Measurements from ENCODE around the genes APOD and MUC20.

- CAGE, long polyA plus RNA: no peak
- RRBS: no CpG with 5 or more reads among the region's 5 CpGs
Measured at GRCh38 chr3:194658505-194659170, 13.4 kb downstream of the LSG1 start.

DNA sequence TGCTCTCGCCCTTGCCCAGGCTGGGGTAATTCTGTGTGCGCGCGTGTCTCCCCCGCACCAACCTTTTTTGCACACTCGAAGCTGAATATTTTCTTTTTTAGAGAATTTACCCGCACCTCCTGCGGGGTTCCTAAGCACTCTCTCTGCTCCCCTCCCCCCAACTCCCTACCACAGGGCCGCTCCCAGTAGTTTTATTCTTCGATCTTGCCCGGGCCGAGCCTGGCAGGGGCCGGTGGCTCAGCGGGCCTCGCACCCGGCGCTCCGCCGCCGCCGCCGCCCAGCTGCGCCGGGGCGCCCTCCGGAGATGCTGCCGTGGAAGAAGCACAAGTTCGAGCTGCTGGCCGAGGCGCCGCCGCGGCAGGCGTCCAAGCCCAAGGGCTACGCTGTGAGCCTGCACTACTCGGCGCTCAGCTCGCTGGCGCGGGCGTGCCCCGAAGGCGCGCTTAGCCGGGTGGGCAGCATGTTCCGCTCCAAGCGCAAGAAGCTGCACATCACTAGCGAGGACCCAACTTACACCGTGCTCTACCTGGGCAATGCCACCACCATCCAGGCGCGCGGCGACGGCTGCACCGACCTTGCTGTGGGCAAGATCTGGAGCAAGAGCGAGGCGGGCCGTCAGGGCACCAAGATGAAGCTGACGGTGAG is 962 bp downstream of the FAM43A start:
- CAGE, long polyA plus RNA: no peak
- RRBS: no CpG with 5 or more reads among the region's 59 CpGs

DNA sequence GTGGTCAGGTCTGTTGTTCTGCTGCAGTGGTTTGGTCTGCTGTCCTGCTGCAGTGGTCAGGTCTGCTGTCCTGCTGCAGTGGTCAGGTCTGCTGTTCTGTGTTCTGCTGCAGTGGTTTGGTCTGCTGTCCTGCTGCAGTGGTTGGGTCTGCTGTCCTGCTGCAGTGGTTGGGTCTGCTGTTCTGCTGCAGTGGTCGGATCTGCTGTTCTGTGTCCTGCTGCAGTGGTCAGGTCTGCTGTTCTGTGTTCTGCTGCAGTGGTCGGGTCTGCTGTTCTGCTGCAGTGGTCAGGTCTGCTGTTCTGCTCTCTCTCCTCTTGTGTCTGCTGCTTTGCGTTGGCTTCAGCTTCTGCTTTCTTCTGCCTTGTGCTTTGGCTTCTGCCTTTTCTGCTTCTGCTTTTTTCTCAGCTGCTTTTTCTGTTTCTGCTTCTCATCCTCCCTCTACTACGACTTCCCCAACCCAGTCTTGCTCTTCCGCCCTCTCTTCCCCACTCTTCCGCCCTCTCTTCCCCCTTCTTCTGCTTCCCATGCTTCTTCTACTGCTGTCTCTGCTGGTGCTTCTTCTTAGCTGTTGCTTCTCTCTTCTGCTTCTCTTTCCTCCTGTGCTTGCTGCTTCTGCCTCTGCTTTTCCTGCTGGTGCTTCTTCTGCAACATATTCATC is 50.7 kb downstream of the FAM43A start:
- CAGE, long polyA plus RNA: no peak
- RRBS: no CpG with 5 or more reads among the region's 6 CpGs

DNA sequence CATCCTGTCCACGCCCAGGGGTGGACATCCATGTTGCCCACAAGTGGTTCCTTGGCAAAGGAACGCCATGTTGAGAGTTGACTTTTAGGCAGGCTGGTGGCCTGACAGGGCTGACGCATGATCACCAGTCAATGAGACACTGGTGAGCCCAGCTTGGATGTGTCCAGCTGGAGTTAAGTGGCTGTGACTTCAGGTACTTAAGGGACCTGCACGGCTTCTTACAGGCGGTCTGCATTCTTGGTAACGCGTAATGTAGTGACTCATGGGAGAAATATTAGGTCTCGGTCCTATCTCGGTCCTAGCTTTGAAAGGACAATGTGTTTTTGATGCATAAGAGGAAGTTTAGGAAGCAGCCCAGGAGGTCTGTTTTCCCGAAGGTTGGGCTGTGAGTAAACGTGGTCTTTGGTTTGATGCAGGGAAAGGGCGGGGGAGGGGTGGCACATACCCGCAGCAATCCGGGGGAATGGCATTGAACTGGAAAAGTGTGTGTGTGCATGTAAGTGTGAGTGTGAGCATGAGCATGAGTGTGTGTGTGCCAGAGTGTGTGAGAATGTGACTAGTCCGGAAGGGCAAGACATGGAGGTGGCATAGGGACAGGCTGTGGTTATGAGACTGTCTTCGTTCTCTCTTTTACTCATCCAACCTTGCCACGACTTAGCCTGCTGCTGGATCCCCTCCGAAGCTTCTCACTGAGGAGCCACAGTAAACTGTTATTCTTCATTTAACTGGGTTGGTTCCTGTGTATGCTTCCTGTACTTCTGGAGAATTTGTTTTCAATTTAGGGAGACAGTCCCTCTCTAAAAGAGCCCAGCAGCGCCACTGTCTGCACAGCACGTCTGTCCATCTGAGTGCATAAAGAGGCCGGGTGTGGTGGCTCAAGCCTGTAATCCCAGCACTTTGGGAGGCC is 55.4 kb downstream of the FAM43A start:
- CAGE, long polyA plus RNA: no peak
- RRBS: 46% methylated on average over 2 of the region's 21 CpGs

DNA sequence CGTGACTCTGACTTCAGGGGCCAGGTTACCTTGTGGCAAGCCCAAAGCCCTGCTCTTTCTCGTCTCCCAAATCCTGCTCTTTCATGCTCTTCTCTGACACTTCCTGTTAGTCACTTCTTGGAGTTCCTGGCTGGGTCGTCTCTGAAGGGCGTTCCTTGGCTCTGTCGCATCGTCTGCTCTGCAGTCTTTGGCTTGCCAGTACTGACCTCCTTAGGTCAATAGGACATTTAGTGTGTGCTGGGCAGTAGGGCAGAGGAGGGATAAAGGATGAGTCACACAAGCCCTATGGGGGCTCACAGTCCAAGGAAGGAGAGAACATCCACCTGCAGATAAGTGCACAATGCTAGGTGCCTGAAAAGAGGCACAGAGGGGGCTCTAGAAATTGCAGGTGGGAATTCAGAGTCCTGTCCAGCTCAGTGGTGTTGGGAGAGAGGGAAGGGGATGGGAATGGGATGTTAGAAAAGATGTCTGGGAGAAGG is 87.6 kb downstream of the FAM43A start:
- CAGE, long polyA plus RNA: no peak
- RRBS: no CpG with 5 or more reads among the region's 6 CpGs

DNA sequence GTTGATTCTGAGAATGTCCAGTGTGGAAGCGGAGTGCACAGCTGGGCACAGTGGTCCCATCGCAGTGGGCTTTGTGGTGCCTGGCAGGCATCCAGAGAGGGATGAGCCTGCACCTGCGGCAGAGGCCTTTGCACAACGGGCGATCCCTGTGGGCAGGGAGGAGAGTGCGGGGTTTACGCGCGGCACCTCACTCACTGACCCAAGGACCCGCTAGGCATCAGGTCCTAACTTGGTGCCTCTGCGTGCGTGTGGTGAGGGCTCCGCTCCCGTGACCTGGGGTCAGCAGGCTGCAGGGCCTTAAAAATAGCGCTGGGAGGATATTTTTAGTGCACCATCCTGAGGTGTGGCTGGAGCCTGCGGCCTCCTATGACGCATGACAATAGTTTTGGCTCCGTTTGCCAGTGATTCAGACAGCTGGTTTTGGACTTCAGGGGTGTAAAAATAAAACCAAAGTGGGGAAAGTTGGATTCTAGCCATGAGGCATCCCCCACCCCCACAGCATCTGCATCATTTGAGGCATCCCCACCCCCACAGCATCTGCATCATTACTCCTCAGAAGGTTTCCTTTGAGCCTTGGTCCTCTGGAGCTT is 139.0 kb downstream of the FAM43A start:
- CAGE, long polyA plus RNA: no peak
- RRBS: no CpG with 5 or more reads among the region's 18 CpGs

DNA sequence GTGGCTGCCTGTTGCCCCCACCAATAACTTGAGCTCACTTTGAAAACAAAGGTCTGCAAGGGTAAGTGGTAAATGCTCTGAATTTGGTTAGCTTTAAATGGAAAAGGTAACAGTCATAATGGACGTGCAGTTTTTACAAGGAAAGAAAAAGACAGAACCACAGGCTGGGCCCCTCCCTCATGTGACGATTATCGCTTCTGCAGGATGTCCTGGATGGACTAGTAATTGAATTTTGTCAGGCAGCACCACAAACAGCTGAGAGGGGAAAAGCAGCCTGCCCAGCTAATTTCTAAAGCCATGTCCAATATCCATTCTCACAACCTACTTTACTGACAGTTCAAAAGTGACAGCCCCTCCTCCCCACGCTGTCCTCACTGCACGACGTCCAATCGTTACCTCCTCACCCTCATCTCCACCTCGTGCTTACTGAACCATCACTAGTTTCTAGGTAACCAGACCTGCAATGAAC is 27.3 kb downstream of the XXYLT1 start:
- CAGE, long polyA plus RNA: no peak
- RRBS: no CpG with 5 or more reads among the region's 8 CpGs

GRCh38 chr3:195368403-195368686 is 74.5 kb downstream of the ACAP2 start:
- CAGE, long polyA plus RNA: no peak
- RRBS: no CpG with 5 or more reads among the region's 2 CpGs

DNA sequence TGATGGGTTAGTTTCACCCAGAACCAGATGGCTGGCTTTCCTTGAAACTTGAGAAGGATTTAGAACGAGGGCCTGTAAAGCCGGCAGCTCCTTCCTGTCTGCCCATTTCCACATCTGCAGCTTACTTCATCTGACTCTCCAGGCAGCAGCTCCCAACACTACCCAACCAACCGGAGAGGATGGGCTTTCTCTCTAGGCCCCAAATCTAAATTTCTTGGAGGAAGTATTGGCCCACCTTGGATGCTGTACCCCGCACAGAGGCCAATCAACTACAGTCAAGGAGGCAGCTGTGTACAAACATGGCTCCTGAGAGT is 7.8 kb upstream of the ACAP2 start:
- CAGE, long polyA plus RNA: no peak
- RRBS: 16% methylated on average over 2 of the region's 4 CpGs

DNA sequence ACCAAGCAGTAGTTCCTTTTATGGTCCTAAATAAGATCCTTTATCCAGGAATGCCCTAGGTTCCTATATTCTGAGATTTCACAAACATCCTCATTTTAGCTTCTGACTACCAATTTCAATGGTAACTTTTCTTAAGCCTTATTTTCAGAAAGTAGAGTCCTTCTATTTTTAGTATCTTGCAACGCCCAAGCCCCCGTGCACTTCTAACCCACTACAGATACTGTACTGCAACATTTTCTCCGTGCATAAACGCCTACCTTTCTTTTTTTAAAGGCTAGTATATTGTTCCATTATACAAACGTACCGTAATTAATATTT is 1.3 kb downstream of the PPP1R2 start:
- CAGE, long polyA plus RNA: no peak
- RRBS: no CpG with 5 or more reads among the region's 6 CpGs

DNA sequence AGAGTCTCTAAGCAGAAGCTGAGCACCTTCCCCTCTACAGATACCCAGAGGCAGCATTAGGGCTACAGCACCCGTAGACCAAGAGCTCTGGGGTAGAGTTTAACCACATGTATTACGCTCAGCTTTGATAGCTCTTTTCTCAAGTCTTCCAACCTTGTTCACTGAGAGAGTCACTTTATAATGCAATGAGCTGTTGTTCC is 20.2 kb downstream of the APOD start:
- CAGE, long polyA plus RNA: no peak
- RRBS: no CpG with 5 or more reads among the region's 2 CpGs

DNA sequence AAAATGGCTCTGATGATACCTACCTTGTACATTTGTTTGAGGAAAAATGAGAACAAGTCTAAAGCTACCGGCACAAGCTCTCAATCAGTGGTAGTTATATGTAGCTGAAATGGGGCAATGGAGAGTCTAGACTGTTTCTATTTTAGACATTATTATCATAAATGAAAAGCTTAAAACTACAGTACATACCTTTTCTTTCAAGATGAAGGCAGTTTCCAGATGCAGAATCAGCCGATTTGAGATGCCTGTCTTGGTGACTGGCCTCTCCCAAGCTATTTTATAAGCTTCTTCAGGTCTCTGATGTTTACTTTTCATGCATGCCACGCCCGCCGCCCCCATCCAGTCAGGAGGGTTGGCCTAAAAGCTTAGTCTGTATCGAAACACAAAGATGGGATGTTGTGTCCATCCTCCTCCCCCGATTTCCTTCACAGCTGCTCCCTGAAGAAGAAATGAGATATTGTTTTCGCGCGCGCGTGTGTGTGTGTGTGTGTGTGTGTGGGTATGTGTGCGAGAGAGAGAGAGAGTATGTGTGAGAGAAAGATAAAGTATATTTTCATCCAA is at the start of gene APOD:
Gene APOD, minus strand, starts transcription at position 252 of the 561 bp plus-strand sequence.
- CAGE, long polyA plus RNA: no peak
- RRBS: no CpG with 5 or more reads among the region's 13 CpGs

- CAGE, long polyA plus RNA: no peak
- RRBS: no CpG with 5 or more reads among the region's 16 CpGs
Measured at GRCh38 chr3:195693483-195694461, 27.0 kb upstream of the MUC20 start.

DNA sequence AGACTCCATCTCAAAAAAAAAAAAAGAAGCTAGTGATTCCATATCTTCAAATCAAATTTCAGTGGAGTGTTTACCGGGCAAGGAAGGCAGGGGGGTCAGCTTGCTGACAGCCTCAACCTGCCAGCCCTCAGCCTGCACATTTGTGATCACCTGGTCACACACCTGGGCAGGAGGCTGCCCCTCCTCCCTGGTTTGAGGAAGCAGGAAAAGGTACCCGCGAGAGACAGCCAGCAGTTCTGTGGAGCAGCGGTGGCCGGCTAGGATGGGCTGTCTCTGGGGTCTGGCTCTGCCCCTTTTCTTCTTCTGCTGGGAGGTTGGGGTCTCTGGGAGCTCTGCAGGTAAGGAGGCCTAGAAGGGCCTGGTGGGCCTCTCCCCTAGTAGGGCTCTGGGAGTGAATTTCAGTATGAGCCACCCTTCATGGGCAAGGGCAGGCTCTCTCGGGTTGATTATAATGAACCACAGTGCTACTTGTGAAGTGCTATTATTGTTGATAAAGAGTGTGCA is at the start of gene MUC20:
Gene MUC20, plus strand, starts transcription at position 233 of the 504 bp plus-strand sequence.
- CAGE, long polyA plus RNA: no peak
- RRBS: no CpG with 5 or more reads among the region's 6 CpGs

DNA sequence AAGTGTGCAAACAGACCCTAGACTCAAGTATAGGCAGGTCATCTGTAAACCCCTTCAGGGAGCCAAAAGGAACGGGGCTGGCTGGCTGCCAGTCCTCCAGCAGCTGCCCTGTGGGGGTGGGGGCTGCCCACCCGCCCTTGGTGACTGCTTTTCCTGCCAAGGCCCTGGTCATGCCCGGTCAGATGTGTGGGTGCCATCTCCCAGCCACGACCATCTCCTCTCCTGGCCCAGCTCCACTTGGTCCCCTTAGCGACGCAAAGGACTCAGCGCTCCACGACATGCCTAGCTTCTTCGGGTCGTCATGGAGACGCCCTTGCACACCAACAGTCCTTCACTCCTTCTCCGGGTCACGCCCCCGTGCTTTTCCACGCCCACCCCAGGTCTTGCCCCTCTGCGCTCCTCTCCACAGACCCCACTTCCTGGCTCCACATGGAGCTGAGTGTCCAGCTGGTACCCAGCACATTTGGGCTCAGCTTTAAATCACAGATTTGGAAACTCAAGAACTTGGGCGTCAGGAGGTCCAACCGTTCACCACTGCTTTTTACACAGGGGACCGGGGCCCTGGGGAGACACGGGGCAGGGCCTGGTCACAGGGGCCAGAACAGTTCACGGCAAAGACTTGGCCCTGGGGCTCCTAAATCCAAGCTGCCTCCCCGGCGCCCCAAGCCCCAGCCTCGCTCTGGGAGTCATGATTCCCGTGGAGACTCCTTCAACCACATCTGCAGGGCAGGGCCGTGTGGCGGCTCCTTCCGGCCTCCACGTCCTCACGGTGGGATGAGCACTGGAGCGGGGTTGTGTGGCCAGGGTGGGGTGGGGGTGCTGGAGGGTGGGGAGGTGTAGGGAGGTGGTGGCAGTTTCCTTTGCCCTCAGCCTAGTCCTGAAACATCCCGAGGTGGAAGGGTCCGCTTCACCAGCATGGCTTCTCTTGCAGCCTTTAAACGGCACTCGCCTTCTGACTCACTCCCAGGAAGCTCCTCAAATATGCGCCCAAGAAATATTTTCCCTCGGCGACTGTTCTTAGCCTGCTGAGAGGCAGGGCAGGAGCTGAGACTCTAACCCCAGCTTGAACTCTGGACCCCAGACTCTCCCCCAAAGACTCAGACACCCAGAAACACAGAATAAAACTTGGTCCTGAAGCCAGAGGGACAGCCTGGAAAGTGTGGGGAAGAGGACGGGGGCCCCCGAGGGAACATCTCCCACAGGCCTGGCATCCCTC is 2.0 kb downstream of the MUC4 start:
- CAGE, long polyA plus RNA: no peak
- RRBS: 77% methylated on average over 8 of the region's 40 CpGs

DNA sequence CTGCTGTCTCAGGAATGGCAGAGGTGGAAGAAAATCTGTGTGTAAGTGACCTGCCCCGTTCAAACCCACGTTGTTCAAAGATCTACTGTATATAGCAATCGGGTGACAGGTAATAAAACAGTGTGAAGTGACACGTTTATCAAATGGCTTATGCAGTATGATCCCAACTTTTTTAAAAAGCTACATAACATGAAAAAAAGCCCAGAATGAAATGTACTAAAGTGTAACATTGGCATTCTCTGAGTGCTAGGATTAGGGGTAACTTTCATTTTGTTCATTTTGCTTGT is 16.6 kb upstream of the MUC4 start:
- CAGE, long polyA plus RNA: no peak
- RRBS: no CpG with 5 or more reads among the region's 4 CpGs

- CAGE, long polyA plus RNA: no peak
- RRBS: no CpG with 5 or more reads among the region's 15 CpGs
Measured at GRCh38 chr3:195905957-195906728, 2.2 kb downstream of the TNK2 start.

DNA sequence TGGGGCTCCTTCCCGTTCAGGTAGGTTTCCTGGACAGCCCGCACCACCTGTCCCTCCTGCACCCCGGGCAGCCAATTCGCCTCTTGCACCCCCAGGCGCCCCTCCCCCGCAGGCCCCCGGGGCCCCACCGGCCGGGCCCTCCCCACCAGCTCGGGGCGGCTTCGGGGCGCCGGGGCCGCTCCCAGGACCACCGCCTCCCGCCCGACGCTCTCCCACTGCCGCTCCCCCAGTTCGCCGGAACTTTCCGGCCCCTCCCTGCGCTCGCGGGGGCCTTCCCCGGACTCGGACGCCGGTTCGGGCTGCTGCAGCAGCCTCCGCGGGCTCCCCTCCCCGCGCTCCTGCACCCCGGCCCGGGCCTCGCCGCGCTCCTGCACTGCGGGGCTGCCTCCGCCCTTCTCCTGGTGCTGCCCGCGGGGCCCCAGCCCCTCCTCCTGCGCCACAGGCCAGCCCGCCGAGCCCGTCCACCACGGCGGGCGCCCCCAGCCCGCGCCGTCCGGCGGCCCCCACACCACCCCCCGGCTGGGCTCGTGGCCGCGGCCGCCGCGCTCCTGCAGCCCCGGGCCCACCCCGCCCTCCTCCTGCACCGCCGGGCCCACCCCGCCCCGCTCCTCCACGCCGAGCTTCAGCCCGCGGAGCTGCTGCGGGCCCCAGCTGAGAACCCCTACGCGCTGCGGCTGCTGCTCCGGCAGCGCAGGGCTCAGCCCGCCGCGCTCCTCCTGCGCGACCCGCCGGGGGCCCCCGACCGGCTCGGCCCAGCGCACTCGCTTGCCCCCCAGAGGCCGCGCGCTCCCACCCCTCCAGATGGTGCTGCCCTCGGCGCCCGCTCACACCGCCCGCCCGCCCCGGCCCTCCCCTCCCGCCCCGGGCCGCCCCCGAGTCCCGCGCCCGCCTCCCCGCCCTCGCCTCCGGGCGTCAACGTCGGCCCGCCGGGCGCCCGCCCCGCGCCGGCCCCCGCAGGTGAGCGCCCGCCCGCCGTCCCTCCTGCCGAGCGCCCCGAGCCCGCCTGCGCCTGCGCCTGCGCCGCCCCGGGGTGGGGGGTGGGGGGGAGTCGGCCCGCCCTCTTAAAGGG is 742 bp upstream of the TNK2 start:
- CAGE, long polyA plus RNA: no peak
- RRBS: 2% methylated on average over 86 of the region's 137 CpGs

DNA sequence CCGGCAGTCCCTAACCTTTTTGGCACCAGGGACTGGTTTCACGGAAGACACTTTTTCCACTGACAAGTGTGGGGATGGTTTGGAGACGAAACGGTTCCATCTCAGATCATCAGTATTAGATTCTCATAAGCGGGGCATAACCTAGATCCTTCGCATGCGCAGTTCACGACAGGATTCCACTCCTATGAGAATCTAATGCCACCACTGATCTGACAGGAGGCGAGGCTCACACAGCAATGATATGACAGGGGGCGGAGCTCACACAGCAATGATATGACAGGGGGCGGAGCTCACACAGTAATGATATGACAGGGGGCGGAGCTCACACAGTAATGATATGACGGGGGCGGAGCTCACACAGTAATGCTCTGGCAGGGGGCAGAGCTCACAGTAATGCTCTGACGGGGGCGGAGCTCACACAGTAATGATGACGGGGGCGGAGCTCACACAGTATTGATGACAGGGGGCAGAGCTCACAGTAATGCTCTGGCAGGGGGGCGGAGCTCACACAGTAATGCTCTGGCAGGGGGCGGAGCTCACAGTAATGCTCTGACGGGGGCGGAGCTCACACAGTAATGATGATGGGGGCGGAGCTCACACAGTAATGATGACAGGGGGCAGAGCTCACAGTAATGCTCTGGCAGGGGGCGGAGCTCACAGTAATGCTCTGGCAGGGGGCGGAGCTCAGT is 52.5 kb upstream of the TNK2 start:
- CAGE, long polyA plus RNA: no peak
- RRBS: no CpG with 5 or more reads among the region's 25 CpGs

DNA sequence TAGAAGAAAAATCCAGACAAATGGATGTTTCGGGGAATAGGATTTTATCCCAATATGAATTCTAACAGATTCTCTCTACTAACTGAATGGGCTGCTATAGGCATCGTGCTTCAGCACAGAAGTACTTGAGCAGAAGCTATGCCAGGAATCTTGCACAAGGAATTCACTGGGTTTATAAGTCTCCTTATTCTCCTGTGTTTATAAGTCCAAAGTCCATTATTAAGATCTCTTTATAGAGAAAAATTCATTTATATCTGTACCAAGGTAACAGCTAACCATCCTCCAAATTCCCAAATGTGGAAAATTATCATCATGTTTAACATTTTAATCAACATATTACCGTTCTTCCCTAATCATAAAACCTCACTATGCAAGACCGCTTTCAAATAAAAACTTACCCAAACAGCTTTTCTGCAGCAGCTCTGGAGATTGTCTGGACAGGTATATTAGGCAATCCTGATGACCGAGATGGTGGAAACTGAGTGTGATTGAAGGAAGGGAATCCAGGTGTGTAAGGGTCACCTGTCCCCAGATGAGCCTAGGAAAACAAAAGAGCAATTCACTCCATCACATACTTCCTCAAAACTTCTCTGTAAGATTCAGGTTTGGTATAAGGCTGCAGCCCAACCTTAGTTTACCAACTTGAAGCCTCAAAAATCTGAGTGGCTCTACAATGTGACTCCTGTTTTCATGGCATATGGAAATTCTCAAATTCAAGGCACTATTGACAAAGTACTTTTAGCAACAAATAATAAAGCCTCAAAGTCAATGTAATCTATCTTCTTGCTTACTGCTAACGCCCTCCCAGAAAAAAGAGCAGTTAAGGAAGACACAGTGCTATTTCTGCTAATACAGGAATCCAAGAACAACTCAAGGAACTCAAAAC is 14.5 kb downstream of the TFRC start:
- CAGE, long polyA plus RNA: no peak
- RRBS: no CpG with 5 or more reads among the region's 6 CpGs